Ovary (tissue), 7 donors: ENCODE results near the genes CLEC17A, OR7A5, NOTCH3, AKAP8L and WIZ.

- PRO-cap, 7 experiments = no peak in any of the 7 experiments
- RAMPAGE, long total RNA, 2 experiments = no peak in any of the 2 experiments
Observed at GRCh38 chr19:14582787-14583357, at the start of gene CLEC17A. Gene CLEC17A (plus strand): TSS chr19:14583084.

DNA sequence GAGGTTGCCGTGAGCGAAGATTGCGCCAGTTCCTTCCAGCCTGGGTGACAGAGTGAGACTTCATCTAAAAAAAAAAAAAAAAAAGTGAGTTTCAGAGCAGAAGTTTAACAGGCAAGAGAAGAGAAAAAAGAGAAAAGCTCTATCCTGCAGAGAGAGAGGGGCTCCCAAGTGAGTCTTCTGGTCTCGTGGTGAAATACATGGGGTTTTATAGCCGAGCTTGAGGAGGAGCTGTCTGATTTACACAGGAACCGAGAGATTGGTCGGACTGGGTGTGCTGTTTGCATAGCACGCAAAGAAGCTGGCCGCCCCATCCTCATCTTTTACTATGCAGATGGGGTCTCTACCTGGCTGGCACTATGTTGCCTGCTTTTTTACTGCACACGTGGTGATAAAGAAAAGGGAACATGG lies 1.4 kb upstream of the ADGRE3 start:
- PRO-cap, 7 experiments = no peak in any of the 7 experiments
- RAMPAGE, long total RNA, 2 experiments = no peak in any of the 2 experiments

- PRO-cap, 7 experiments = no peak in any of the 7 experiments
- RAMPAGE, long total RNA, 2 experiments = no peak in any of the 2 experiments
Observed at GRCh38 chr19:14730796-14731877, 41.3 kb downstream of the ZNF333 start.

- PRO-cap, 7 experiments = no peak in any of the 7 experiments
- RAMPAGE, long total RNA, 2 experiments = no peak in any of the 2 experiments
Observed at GRCh38 chr19:14784734-14785060, 6.3 kb upstream of the ADGRE2 start.

DNA sequence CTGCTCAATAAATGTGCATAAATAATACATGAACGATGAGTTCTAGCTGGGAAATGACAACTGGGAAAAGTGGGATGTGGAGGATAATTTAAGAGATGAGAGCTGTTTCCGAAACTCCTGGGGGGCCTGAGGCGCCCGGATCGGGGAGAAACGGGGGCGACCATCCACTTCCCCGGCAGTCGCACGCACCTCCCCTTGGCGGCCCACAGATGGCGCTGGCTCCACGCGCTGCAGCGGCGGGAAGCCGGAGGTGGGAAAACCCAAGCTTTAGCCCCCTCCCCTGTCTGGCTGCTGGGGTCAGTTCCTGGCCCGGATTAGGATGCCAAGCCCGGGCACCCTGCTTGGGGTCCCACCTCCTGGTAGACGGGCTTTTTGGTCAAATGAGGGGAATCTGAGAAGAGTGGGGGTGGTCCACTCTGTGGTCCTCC lies 7.9 kb upstream of the ADGRE2 start:
- PRO-cap, 7 experiments = no peak in any of the 7 experiments
- RAMPAGE, long total RNA, 2 experiments = no peak in any of the 2 experiments

- PRO-cap, 7 experiments = no peak in any of the 7 experiments
- RAMPAGE, long total RNA, 2 experiments = no peak in any of the 2 experiments
Observed at GRCh38 chr19:14835023-14835684, at the start of gene OR7A5. Gene OR7A5 (minus strand): TSS chr19:14835185.

- PRO-cap, 7 experiments = no peak in any of the 7 experiments
- RAMPAGE, long total RNA, 2 experiments = no peak in any of the 2 experiments
Observed at GRCh38 chr19:15011058-15011570, 588 bp downstream of the CCDC105 start.

- PRO-cap, 7 experiments = peak in 7 of 7 experiments; most common plus-strand start chr19:15201128 (in 4); most common minus-strand start chr19:15200996 (in 7)
- RAMPAGE, long total RNA, 2 experiments = no peak in any of the 2 experiments
Observed at GRCh38 chr19:15200692-15201673, at the start of gene NOTCH3. Gene NOTCH3 (minus strand): TSS chr19:15200995.

DNA sequence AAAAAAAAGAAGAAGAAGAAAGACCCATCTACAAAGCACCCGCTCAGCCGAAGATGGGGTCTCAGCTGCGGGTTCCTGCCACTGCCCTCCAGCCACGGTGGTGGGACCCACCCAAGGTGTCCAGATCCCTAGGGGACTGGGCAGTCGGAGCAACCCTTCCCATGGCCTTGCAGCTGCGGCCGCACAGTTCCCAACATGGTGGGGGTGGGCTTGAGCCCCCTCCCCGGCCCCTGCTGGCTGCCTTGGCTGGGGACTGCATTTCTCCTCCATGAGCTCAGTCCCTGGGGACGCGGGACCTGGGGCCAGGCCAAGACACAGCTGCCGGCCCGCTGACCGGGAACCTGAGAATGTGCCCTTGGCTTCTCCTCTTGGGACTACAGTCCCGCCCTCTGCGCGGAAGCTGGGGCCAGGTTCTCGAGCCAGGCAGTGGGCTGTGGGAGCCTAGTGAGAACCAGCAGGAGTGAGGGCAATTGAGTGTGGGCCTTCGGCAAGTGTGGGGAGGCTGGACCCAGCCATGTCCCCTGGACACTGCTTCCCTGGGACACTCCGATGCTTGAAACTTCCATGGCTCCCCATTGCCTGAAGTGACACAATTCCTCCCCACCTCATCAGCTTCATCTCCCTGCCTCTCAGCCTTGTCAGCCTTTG lies 12.9 kb upstream of the NOTCH3 start:
- PRO-cap, 7 experiments = peak in 2 of 7 experiments; most common plus-strand start position 426 of the sequence (in 2); most common minus-strand start position 342 of the sequence (in 1)
- RAMPAGE, long total RNA, 2 experiments = no peak in any of the 2 experiments

GRCh38 chr19:15223472-15223936 lies 8.7 kb downstream of the EPHX3 start:
- PRO-cap, 7 experiments = peak in 6 of 7 experiments; most common plus-strand start chr19:15223636 (in 3); most common minus-strand start chr19:15223759 (in 1)
- RAMPAGE, long total RNA, 2 experiments = no peak in any of the 2 experiments

- PRO-cap, 7 experiments = no peak in any of the 7 experiments
- RAMPAGE, long total RNA, 2 experiments = no peak in any of the 2 experiments
Observed at GRCh38 chr19:15236932-15237871, 5.0 kb upstream of the EPHX3 start.

DNA sequence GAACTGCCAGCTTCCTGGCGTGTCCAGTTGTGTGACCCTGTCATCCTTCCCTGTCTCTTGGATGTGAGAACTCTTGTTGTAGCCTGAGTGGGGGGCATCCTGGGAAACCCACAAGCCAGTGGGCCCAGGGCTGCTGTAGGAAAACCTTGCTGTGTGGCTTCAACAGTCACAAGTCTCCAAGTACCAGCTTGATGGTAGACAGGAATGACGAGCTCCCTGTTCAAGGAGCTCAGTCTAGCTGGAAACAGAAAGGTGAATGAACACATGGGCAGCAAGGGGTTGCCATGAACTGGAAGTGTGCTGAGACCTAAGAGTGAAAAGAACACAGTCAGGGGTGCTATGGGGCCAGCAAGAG lies 27.3 kb upstream of the EPHX3 start:
- PRO-cap, 7 experiments = no peak in any of the 7 experiments
- RAMPAGE, long total RNA, 2 experiments = no peak in any of the 2 experiments

DNA sequence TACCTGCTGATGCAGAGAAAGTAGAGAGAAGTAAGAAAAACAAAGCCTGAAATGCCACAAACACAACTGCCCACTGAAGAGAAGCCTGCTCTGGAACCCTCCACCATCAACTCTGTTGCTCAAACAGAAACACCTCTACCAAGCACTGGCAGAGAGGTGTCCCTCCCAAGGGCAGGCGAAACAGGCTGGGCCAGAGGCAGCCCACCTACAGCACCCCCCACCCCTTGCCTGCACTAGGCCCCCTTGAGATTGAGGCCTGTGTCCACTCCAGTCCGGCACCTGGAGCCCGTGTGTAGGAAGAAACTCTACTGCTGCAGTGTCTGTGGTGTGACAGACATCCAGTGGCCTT lies 28.1 kb upstream of the EPHX3 start:
- PRO-cap, 7 experiments = no peak in any of the 7 experiments
- RAMPAGE, long total RNA, 2 experiments = no peak in any of the 2 experiments

DNA sequence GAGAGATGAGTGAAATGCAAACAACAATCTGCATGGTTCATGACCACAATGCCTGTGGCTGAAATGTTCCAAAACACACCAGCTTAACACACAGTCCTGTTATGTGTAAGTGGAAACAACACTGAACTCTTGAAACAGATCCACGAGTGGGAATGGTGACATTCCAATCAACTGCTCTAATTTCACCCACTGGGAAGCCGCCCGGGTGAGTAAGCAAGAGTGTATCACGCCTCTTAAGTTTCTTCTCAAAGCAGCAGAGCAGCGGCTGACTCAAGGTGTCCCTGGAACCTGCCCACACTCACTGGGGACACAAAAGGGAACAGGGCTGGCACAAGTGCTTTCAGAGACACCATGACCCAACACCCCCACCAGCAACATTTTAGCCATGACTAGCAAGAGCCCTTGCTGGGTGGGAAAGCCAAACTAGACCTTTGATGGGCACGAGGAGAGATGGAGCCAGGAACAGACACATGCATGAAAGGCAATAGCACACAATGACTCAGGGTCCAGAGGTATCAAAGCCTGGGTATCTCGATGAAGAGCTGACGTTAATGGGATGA lies 48.7 kb downstream of the BRD4 start:
- PRO-cap, 7 experiments = no peak in any of the 7 experiments
- RAMPAGE, long total RNA, 2 experiments = no peak in any of the 2 experiments

DNA sequence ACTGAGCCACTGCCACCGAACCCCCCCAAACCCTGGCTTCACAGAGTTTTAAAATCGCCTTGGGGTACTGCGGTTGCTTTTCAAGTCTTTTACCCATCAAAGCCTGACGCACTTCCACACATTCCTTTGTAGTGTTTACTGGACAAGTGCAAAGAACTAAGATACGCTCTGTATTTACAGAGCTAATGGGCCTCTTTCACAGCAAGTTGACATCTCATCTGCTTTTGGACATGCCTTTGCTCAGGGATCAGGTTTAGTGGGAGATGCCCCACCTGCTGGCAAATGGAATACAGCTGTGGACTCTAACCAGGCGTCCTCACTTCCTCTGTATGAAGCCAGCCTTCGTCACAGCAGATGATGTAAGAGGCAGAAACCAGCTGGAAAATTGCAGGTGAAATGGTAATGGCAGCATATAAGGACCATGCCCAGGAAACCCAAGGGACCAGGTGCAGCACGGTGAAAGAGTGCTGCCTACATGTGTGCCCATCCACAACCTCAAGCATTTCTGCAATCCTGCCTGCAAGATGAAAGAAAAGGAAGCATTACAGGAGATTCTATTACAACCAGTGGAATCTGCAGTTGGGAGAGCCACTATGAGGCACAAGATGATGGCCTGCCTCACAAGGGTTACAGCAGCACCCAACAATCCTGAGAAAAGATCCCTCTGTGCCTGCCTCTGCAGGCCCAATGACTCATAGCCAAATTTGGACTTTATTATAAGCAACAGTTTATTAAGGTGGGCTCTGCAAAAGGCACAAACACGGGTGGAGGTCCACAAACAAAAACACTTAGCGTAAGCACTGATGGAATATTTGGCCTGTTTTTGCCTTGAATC lies 34.7 kb downstream of the BRD4 start:
- PRO-cap, 7 experiments = no peak in any of the 7 experiments
- RAMPAGE, long total RNA, 2 experiments = no peak in any of the 2 experiments

- PRO-cap, 7 experiments = no peak in any of the 7 experiments
- RAMPAGE, long total RNA, 2 experiments = no peak in any of the 2 experiments
Observed at GRCh38 chr19:15306350-15306996, 25.9 kb downstream of the BRD4 start.

DNA sequence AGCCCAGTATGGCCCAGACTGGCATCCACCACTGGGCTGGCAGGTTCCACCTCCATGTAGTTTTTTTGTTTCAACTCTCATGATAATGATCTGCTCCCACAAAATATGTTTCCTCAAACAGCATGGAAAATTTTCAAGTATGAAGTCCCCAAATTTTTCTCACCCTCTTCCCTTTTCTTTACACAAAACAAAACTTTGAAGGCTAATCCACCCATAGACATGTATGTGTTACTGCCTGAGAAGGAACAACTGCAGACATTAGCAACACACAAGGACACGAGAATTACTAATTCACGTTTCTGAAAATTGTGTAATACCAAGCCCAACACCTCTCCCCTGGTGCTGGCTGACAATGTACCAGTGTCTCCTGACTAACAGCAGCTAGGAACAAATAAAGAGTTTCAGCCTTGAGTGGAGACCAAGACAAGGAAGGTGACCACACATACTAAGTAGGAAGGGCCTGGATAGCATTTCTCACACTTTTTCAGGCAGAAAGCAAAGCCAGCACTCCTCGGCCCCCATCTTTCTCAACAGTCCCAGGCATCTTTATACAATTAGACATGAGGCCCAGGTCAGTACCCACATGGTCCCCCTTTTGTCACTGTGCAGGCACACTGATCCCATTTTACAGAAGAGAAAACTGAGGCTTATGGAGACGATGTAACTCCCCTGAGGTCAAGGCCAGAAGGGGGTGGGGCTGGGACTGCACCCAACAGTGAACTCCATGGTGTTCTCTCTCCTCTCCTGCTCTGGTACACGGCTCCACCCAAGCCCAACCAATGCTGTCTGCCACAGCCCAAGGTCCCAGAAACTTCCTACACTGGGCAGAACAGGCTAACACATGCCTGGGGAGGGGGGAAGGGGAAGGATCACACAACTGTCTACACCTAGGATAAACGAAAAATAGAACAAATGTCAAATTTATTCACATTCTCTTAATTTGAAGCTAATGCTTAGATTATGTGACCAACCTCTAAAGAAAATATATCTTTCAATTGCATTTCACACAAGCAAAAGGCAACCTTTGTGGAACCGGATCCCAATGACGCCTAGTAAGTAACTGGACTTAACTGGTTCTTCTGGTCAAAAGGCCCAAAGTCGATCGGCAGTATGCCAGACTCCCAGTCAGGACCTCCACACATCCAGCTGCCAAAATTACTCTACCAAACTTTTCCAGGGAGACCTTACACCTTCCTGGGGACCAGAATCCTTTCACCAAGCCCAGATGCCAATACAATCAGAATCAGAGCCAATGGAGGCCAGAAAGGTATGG lies 8.5 kb downstream of the BRD4 start:
- PRO-cap, 7 experiments = peak in 1 of 7 experiments; most common plus-strand start position 842 of the sequence (in 1)
- RAMPAGE, long total RNA, 2 experiments = no peak in any of the 2 experiments

GRCh38 chr19:15372685-15373626 lies 6.6 kb downstream of the AKAP8 start:
- PRO-cap, 7 experiments = no peak in any of the 7 experiments
- RAMPAGE, long total RNA, 2 experiments = no peak in any of the 2 experiments

- PRO-cap, 7 experiments = peak in 7 of 7 experiments; most common plus-strand start chr19:15419324 (in 7); most common minus-strand start chr19:15418988 (in 7)
- RAMPAGE, long total RNA, 2 experiments = start-site peak on the minus strand in 2 of 2 experiments, at chr19:15418977-15419016 at its widest, 370 to 432 reads per replicate
Observed at GRCh38 chr19:15418643-15419451, at the start of gene AKAP8L. Gene AKAP8L (minus strand): TSS chr19:15418988.

- PRO-cap, 7 experiments = peak in 7 of 7 experiments; most common minus-strand start chr19:15449951 (in 5)
- RAMPAGE, long total RNA, 2 experiments = no peak in any of the 2 experiments
Observed at GRCh38 chr19:15449418-15450425, at the start of gene WIZ. Gene WIZ (minus strand): TSS chr19:15449956.